Ileum (tissue), 1 donor: ENCODE measurements around a stretch of chr3.

- PRO-cap: no peak
These were observed 46.8 kb downstream of the MBNL1 start for GRCh38 chr3:152315470-152315964.

DNA sequence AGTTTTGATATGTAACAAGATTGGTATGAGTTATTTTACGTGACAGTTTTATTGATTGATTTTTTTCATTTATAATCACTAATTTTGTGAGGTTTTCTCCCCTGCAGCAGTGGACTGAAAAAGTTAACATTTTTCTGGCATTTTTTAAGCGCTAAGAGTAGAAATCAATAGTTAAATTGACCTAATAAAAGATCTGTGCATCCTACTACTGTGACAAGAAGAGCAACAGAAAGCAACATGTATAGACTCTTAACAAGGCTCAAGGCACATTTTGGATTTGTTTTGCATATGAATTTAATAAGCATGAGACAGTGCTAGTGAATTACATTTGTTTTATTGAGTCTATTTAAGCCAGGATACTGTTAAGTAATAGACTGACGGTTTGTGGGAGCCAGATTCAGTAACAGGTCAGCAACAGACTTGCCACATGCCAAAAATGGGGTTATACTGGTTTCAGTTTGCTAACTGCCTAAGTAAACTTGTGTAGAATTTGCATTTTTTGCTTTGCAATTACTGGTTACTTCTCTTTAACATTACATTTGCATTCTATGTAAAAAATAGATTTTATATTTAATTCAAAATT is 54.0 kb downstream of the MBNL1 start:
- PRO-cap: no peak

DNA sequence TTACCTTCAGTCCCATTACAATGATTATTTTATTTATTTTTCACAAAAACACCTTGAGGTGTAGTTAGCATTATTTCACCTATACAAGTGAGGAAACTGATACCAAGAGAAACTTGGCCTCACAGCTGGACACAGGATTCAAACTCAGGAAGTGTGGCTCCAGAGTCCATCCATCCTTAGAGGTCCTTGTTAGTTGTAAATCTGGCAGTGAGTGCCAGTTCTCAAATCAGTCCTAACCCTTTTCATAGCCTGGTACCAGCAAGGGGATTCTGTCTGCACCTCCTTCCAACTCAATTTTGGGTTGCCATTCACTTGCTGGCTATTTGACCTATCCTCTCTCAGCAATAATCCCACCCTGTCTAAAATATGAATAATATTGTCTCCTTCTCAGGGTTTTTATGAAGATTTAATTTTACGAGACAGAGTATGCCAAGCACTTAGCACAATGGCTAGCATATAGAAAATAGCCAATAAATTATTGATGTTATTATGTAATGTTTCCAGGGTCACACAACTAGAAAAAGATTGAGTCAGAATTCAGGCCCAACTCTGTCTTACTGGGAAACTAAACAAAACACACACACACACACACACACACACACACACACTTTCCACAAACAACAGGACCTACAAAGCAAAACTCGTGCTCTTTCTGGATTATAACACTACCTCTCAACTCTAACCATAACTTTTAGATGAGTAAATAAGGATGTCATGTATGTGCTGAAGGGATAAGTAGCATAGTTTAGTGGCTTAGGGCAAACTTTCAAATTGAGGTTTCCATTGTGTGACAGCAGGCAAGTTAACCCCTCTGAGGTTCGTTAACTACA is 73.5 kb downstream of the MBNL1 start:
- PRO-cap: no peak

- PRO-cap: no peak
These were observed 116.9 kb downstream of the MBNL1 start for GRCh38 chr3:152385522-152386232.

DNA sequence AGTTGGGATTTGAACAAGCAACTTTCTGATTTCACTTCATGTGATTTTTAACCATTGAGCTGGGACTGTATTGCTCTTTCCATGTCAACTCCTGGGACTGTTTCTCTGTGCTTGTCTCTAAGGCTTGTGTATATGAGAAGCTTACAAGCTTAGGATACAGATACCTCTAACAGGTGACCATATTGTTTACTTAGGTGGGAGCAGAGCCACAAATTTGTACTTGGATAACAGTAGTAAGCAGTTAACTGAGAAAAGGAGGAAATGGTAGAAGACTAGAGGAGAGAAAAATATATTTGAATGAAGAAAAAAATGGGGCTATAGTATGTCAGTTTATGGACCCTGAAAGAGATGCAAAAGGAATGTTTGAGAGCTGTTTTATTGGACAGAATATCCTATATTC is 133.7 kb downstream of the MBNL1 start:
- PRO-cap: no peak

DNA sequence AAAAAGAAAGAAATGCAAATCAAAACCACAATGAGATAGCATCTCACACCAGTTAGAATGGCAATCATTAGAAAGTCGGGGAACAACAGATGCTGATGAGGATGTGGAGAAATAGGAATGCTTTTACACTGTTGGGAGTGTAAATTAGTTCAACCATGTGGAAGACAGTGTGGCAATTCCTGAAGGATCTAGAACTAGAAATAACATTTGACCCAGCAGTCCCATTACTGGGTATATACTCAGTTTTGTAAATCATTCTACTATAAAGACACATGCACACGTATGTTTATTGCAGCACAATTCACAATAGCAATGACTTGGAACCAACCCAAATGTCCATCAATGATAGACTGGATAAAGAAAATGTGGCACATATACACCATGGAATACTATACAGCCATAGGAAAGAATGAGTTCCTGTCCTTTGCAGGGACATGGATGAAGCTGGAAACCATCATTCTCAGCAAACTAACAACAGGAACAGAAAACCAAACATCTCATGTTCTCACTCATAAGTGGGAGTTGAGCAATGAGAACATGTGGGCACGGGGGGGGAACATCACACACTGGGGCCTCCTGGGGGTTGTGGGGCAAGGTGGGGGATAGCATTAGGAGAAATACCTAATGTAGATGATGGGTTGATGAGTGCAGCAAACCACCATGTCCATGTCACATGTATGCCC is 157.0 kb downstream of the MBNL1 start:
- PRO-cap: no peak

DNA sequence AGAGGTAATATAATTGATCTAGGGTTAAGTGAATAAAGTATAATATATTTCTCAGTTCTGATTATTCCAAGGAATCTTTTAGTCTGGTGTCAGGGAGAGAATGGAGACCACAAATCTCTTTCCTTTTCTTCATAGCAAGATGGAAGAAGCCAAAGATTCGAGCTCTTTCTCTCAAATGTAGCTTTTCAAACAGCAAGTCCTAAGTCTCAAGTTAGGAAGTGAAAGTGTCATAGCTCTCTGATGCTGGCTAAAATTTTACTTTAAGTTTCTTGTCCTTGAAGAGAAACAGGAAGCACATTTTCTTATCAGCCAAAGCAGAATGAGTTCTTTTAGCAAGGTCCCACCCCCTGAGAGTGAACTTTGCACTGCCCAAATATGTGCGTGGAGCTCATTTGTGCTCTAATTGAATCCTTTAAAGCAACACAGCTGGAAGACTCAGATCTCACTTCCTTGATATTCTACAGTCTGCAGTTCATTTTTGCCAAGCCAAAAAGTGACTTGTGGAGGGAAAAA is 238.9 kb upstream of the P2RY1 start:
- PRO-cap: no peak

DNA sequence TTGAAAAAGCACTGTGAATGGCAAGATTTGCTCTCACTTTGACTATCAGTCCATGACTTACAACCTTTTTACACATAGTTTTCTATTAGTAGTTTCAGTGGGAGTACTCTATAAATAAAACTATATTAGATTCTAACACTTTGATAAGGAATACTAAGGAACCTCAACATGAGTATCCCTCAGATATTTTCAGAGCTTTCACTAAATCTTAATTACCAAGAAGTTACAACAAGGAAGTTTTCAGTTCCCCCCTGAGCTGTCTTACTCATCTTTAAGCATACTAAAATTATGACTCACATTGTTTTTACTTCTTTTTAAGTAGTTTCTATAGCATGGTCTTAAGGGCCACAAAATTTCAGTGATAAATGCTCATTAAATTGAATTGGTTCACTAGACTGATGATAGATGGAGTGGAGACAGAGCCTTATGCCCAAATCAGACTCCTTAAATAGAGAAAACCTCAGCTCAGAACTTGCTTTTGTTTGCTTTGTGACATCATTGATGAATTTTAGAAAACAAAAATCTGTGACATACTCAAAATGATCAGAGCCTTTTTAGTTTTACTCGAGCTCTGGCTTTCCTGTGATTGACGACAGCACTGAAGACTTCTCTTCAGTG is 31.5 kb upstream of the RAP2B start:
- PRO-cap: no peak

- PRO-cap: unidirectional peak, minus-strand start at chr3:153221847
These were observed 59.7 kb downstream of the RAP2B start for GRCh38 chr3:153221523-153222244.

GRCh38 chr3:154089322-154089879 is 31.8 kb upstream of the ARHGEF26 start:
- PRO-cap: no peak

DNA sequence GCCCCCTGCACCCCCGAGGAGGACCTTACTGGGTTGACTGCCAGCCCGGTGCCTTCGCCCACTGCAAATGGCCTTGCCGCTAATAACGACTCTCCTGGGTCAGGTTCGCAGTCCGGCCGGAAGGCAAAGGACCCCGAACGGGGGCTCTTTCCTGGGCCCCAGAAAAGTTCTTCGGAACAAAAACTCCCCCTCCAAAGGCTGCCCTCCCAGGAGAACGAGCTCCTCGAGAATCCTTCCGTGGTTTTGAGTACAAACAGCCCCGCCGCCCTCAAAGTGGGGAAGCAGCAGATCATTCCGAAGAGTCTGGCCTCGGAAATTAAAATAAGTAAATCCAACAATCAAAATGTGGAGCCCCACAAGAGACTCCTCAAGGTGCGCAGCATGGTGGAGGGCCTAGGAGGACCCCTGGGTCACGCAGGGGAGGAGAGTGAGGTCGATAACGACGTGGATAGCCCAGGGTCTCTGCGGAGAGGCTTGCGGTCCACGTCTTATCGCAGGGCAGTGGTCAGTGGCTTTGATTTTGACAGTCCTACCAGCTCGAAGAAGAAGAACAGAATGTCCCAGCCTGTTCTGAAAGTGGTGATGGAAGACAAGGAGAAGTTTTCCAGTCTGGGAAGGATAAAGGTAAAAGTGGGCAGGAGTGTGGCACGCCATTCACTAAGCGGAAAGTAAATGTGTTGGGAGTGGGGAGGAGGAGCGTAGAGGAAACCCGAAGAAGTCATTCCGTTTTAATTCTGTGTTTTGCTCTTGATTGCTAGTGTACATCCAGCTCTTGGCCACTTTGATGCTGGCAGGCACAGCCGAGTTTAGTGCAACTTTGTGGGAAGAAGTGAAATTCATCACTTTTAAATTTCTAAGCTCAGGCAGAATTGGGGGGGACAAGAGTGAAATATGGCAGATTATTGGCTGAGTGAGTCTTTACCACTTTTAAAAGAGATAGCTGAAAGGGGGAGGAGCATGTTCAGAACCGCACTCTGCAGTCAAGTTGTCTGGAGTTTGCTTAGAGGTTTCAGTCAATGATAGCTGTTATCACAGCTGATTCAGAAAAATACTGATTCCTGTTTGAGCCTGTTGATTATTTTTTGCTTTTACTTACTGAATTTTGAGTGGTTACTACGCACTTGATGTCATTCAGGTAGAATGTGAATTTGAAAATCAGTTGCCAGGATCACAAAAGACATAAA is 1.7 kb downstream of the ARHGEF26 start:
- PRO-cap: unidirectional peak, minus-strand start at position 516 of the sequence

- PRO-cap: no peak
These were observed 92.4 kb downstream of the ARHGEF26 start for GRCh38 chr3:154213435-154214214.

DNA sequence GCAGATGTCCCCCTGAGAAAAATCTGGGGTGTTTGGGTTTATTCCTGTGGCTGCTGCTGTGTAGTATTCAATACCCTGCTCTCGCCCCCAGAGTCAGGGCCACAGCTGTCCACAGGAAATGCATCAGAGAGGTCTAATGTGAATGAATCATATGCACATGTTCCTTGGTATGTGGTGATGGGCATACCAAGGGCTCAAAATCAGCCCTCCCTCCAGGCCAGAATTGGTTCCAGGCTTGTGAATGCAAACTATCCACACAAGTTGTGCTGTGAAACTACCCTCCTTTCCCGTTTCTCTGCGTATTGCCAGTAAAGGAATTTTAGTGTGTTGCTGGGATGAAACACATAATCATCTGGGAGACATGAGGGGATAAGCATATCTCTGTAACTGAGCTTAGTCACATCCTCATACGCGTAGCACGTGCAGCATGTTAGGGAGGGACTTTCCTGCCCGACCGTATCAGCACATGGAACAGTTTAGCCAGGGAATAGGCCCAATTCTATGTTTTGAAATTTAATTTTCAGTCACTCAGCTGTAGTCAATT is 9.2 kb upstream of the MME start:
- PRO-cap: no peak

DNA sequence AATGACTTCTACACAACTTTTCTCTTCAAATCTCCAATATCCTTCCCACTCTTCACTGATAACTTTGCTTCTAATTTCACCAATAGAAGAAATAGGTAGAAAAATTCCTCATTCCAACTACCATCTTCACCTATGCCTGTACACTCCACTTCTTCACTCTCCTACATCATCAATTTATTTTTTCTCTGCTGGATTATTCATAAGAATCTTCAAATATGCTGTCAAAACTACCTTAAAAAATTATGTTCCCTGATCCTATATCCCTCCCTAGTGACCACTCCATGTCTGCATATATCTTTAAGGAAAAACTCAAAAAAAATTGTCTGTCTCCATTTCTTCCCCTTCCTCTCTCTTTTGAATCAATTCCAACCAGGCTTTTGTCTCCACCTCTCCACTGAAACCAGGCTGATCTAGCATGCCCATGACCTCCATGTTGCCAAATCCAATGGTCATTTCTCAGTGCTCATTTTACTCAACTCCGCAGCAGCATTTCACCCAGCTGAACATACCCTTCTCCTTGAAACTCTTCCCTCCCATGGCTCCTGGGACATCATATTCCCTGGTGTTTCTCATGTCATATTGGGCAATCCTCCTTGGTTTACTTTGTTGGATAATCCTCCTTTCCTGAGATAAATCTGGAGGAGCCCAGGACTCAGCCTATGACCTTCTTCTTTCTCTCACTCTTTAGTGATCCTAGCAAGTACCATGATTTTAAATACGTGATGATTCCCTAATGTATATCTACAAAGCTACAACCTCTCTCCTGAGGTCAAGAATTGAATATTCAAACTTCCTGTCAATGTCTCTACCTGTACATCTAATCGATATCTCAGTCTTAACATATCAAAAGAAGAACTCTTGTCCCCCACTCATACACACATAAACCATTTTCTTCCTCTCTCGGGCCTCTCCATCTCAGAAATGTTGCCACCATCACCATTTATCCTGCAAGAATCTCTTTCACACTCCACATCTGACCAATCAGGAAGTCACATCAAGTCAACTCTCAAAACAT is 90.9 kb downstream of the PLCH1 start:
- PRO-cap: no peak

DNA sequence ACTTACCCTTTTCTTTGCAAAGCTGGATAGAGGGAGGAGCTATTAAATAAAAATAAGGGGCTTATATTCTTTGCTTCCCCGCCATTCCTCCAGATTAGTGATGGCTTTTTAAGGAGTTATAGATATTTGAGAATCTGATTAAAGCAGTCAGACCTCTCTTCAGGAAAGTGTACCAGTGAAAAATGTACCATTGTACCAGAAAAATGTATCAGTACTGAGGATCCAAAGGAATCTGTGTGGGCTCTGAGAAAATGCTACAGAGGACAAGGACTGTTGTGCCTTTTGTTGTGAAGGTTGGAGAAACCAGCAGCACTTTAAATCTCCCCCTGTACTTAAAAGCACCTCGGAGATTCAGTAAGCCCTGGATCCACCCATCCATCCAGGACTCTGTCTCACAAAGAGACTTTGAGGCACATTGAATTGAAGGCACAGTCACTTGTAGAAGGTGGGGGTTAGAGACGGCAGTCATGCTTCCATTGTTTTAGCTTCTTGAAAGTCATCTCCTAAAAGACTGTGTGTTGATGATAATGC is 27.2 kb downstream of the TIPARP start:
- PRO-cap: no peak

- PRO-cap: no peak
These were observed 75.3 kb upstream of the LEKR1 start for GRCh38 chr3:156750847-156751229.

DNA sequence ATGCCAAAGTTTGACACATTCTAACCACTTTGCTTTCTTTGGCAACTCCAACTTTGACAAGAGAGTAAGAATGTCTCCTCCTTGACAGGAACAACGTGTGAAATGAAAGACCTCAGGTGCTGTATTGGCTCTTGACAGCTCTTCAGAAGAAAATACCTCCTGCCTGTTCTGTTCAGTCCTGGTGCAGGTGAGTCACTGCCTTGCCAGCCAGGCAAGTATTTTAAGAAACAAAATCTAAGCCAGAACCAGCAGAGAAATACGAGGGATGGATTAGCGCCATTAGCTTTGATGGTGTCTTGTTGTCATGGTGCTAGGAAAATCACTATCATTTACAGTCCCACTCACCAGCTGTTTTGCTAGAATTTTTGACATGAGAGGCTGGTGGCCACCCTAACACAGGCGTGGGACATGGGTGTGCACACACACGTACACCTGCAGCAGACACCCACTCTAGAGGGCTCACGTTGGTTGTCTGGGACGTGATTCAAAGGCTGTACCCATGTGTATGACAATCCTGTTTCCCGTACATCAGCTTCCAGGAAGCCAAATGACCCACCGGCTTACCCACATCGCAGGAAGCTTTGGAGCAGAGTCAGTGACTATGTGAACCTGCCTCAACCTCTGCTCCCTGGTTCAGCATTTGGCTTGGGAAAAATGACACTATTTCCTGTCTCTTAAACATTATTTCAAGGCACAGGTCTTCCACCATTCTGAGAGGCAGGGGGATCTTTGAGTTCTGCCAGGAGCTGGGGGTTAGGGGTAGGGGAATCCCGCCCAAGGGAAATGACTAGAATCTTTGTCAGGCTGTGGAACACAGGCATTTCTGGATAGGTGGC is 60.3 kb downstream of the CCNL1 start:
- PRO-cap: no peak

GRCh38 chr3:157128182-157128885 is 31.6 kb downstream of the CCNL1 start:
- PRO-cap: bidirectional peak, plus-strand start at chr3:157128717, minus-strand start at chr3:157128572

DNA sequence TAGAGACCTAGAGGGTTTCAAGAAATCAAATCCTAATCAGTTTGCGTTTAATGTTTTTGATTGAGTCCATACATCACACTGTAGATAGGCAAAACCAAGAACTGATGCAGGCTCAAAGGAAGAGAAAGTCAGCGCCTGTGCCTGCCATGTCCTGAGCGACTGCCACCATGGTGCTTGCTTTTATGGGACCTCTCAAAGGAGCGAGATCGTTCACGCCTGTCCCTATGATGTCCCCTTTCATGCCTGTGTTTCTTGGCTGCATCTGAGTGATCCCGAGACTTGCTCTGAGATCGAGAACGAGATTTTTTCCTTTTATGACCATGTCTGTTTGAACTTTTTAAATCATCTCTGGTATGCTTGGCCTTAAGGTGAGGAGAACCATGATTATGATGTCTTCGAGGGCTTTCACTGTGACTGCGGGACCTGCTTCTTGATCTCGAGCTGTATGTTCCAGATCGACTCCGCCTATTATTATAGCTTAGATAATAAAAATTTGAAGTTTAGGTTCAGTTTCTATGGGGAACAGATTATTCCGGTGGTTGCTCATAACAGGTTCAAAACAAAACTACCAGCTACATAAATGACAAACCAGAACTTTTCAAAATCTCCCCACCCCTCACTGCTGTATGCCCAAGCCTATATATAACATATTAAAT is 11.7 kb downstream of the CCNL1 start:
- PRO-cap: no peak

DNA sequence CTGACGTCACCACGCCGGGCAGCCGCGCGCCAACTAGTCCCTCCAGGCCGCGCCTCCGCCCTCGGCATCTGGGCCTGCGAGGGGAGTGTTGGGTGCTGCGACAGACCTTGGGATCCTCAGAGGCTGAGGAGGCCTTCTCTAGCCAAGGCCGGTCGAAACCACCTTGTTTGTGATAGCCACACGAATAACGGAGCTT is 176 bp upstream of the CCNL1 start:
- PRO-cap: bidirectional peak, plus-strand start at position 71 of the sequence, minus-strand start outside the sequence